Lower leg skin (tissue), 2 donors: ENCODE measurements around a stretch of chr3.

DNA sequence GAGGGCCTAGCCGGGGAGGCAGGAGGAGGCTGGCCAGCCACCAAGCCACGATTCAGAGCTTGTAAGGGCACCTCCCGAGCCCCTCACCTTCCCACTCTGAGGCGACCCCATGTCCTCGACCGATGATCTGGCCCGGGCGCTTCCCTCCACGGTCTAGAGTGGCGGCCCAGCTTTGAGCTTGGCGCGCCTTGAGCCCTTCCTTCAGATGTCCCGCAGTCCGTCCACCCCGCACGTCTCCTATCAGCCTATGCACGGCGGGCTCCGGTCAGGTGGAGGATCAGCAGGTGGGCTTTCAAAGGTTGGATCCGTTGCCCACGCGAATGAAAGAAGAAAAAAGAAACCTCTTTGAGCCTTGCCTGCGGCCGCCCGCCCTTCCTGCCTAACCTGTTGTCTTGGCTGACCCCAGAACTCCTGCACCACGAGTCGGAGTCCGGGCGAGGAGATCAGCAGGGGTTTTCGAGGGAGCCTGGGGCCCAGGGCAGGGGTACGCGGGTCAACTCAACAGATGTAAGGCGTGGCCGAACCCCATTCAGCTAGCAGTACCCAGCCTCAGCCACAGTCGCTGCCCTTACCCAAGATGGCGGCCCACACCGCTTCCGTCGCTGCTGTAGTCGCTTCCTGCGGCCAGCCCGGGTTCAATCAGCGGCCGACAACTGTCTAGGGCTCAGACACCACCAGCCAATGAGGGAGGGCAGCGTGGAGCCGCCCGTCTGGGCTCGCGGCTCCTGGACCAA, 470 bp upstream of the MANF start:
- PRO-cap: unidirectional peak, minus-strand start at position 386 of the sequence; bidirectional peak, plus-strand start outside the sequence, minus-strand start at position 570 of the sequence
- RAMPAGE, long total RNA, 2 experiments: no peak in any of the 2 experiments

- PRO-cap: no peak
- RAMPAGE, long total RNA, 2 experiments: no peak in any of the 2 experiments
Measured at GRCh38 chr3:51398240-51398725, 7.2 kb downstream of the RBM15B start.

GRCh38 chr3:51630505-51631048, 40.5 kb upstream of the TEX264 start:
- PRO-cap: no peak
- RAMPAGE, long total RNA, 2 experiments: no peak in any of the 2 experiments

- PRO-cap: no peak
- RAMPAGE, long total RNA, 2 experiments: no peak in any of the 2 experiments
Measured at GRCh38 chr3:51703189-51704247, 3.4 kb upstream of the GRM2 start.

DNA sequence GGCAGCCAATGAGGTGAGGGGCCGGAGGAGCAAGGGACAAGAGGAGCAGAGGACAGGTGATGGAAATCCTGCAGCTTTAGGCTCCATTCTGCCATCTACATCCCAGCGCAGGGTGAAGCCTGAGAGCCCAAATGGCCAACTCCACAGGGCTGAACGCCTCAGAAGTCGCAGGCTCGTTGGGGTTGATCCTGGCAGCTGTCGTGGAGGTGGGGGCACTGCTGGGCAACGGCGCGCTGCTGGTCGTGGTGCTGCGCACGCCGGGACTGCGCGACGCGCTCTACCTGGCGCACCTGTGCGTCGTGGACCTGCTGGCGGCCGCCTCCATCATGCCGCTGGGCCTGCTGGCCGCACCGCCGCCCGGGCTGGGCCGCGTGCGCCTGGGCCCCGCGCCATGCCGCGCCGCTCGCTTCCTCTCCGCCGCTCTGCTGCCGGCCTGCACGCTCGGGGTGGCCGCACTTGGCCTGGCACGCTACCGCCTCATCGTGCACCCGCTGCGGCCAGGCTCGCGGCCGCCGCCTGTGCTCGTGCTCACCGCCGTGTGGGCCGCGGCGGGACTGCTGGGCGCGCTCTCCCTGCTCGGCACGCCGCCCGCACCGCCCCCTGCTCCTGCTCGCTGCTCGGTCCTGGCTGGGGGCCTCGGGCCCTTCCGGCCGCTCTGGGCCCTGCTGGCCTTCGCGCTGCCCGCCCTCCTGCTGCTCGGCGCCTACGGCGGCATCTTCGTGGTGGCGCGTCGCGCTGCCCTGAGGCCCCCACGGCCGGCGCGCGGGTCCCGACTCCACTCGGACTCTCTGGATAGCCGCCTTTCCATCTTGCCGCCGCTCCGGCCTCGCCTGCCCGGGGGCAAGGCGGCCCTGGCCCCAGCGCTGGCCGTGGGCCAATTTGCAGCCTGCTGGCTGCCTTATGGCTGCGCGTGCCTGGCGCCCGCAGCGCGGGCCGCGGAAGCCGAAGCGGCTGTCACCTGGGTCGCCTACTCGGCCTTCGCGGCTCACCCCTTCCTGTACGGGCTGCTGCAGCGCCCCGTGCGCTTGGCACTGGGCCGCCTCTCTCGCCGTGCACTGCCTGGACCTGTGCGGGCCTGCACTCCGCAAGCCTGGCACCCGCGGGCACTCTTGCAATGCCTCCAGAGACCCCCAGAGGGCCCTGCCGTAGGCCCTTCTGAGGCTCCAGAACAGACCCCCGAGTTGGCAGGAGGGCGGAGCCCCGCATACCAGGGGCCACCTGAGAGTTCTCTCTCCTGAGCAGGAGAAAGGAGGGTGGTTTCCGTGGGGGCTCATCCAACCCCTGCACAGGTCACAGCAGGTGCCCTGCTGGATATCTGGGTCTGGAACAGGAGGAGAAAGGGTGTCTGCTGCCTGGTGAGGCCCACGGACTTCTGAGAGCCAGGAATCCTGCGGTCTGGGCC, 842 bp downstream of the GPR62 start:
- PRO-cap: no peak
- RAMPAGE, long total RNA, 2 experiments: no peak in any of the 2 experiments

DNA sequence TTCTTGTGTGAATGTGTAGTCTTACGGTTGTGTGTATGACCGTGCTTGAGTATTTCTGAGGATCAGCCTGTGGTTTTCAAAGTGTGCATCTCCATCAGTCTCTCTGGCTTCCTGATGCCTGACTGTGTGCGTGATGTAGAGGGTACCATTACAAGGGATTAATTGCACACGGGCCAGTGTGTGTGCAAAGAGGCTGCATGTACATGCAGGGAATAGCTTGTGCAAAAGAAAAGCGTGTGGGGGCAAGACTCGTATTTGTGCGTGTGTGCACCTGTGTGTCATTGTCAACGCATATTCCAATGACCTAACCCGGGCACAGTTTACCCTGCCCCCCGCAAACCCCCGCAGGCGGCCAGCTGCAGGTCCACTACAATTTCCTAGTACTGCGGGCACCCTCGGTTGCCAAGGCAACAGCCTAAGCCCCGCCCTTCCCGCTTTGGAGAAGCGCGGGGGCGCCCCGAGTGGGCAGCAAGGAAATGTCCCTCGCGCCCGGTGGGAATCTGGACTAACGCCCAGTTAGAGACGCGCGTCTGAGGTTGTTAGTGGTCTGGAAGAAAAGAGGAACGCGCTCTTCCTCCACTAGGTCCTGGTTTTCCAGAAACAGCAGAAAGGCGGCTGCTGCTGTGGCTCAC, 875 bp downstream of the ABHD14A start:
- PRO-cap: no peak
- RAMPAGE, long total RNA, 2 experiments: no peak in any of the 2 experiments

- PRO-cap: no peak
- RAMPAGE, long total RNA, 2 experiments: no peak in any of the 2 experiments
Measured at GRCh38 chr3:52024992-52025399, 29.3 kb upstream of the RPL29 start.

GRCh38 chr3:52045987-52047114, 10.0 kb downstream of the DUSP7 start:
- PRO-cap: bidirectional peak, plus-strand start at chr3:52046439, minus-strand start at chr3:52046319; bidirectional peak, plus-strand start at chr3:52046771, minus-strand start at chr3:52046647
- RAMPAGE, long total RNA, 2 experiments: no peak in any of the 2 experiments

DNA sequence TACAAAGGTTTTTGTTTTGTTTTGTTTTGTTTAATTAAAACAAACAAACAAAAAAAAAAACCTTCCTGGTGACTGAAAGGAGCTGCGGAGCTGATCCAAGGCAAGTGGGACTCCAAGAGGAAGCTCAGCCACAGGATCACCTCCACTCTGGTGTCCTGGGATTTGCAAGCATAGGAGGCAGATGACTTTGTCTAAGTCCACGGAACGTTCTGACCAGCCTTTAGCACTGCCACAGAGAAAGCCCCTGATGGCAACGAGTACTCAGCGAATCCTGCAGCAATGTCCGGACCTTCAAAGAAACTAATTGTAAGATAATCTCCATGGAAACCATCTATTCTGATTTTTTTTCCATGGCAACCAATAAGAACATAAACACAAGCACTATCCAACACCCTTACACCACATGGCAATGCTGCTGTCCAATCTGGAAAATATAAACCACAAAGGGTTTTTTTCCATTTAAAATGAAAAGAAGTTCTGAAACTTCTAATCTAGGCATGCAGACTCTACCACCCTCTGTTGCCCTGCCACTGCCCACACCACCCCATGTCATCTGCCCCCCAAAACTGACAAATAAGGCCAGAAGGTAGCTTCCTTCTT, 44.7 kb downstream of the POC1A start:
- PRO-cap: no peak
- RAMPAGE, long total RNA, 2 experiments: no peak in any of the 2 experiments

DNA sequence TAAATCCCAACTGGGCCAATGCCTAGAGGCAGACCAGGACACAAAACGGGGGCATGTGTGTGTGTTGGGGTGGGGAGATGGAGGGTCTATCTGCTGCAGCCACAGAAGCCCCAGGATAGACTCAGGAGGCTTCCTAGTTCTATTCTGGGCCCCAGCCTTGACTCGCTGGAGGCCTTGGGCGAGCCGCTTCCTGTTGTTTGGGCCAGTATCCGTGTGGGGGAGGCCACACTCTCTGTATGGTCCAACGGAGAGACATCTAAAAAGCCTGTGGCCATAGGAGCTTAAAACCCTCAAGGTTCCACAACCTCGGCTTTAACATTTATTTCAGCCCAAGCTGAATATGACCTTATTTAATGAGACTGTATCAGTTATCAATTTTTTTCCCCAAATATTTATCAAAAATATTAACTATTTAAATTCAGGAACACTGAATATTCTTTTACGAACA, 32.8 kb downstream of the POC1A start:
- PRO-cap: no peak
- RAMPAGE, long total RNA, 2 experiments: no peak in any of the 2 experiments

GRCh38 chr3:52154627-52155369, 575 bp upstream of the POC1A start:
- PRO-cap: bidirectional peak, plus-strand start at chr3:52154909, minus-strand start at chr3:52154706
- RAMPAGE, long total RNA, 2 experiments: no peak in any of the 2 experiments

DNA sequence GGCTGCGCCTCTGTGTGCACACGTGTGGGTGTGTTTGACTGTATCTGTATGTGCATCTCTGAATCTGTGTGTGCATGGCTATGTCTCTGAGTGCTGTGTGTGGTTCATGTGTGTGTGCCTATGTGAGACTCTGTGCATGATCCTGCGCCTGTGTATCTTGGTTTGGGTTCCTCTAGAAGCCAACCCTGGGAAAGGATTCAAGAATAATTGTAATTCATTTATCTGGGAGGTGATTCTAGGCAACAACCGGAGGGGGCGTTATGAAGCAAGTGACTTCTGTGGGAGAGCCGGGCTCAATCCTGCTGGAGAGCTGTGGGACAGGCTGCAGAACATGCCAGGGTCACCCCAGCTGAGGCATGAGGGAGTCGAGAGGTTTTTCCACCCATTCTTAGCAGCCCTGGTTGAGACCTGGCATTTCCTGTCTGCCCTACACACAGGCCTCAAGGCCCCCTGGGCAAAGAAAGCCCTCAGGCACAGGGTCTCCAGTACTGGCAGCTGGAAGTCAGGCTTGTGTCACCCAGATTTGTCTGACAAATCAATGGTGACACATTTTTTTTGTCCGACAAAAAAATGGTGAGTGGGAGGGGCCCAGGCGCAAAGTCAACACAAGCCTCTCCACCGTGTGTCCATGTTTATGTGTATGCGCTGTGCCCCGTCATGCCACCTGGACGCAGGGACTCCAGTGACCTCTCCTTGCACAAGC, 21.1 kb upstream of the ALAS1 start:
- PRO-cap: no peak
- RAMPAGE, long total RNA, 2 experiments: no peak in any of the 2 experiments

DNA sequence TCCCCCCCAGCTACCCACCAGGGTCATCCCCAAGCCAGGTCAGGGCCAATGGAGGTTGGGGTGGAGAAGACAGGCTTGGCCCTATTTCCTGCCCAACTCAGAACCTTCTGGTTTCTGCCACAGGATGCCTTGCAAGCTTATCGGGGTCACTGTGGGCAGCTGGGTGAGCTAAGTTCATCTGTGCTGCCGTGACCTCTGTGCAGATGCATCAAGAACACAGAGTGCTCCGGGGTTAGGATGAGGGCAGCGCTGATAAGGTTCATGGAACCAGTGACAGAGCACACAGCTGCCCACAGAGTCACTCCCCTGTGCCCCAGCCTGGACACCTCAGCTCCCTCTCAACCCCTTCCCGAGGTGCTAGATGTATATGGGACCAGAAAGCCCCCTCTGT, 15.8 kb upstream of the ALAS1 start:
- PRO-cap: no peak
- RAMPAGE, long total RNA, 2 experiments: no peak in any of the 2 experiments

DNA sequence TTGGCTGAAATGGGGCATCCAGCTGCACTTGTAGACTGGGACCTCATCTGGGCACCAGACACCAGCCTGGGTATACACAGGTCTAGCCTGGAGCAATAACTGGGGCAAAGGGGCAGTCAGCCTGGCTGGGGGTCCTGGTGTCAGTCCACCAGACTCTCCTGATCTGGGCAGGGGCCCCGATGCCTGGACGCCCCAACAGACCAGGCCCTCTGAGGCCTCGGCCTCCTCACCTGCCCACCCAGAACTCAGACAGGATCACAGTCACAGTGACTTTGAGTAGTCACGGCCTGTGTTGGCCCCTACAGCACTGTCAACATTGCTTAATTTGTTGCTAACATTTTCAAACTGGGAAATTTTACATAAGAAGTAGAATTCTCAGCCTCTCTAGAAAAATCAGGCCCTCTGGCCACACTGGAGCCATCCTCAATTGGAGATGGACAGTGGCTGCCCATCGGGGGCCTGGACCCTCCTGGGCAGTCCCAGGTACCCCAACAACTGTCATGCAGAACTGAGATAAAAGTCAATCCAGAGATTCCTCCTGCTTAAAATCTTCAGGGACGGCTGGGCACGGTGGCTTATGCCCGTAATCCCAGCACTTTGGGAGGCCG, 5.8 kb downstream of the TWF2 start:
- PRO-cap: no peak
- RAMPAGE, long total RNA, 2 experiments: no peak in any of the 2 experiments

- PRO-cap: no peak
- RAMPAGE, long total RNA, 2 experiments: no peak in any of the 2 experiments
Measured at GRCh38 chr3:52399989-52400662, 9.7 kb downstream of the BAP1 start.

- PRO-cap: no peak
- RAMPAGE, long total RNA, 2 experiments: no peak in any of the 2 experiments
Measured at GRCh38 chr3:52404975-52405725, 4.7 kb downstream of the BAP1 start.

DNA sequence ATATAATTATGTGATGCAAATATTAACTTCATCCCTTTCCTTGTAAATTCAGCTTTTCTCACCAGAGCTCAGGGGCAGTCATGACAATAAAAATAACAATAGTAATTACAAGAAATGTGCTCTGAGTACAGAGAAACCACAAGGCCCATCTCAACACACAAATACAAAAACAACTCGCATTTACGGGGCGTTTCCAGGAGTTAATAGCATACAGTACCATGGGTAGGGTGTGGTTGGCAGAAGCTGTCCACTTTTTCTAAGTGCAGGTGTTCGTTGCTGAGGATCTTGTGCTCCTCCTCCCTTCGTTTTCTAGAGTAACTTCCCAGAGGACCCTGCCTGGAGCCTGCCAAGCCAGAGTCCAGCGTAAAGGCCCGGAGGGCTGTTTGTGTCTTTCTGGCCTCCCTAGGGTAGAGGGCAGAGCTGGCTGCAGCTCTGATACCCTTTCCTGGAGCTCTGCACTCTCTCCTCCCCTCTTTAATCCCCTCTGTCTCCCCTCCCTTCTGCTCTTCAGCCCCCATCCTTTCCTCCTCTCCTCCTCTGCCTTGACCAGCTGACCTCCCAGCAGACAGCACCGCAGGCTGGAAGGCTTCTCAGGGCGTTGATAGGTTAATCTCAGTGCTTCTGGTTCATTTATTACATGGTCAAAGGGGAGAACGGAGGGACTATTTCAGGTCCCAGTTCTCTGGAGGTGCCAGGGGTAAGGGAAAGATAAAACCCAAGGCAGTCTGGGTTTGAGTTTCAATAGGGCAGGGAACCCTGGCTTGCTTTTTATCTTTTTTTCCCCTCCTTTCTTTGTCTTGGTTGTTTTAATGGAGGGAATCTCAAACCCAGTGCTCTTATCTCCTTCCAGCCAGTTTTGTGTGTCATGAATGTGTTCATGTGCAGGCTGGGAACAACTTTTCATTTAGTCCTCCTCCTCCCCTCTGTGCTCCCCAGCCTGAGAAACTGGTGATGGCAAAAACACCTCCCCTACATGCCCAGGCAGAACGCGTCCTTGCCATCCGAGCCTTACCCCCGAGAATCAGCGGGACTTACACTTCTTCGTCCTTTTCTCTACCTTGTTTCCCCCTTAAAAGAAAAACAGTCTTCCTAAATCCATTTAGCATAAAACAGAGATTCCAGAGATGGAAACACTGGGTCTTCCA, 11.2 kb downstream of the SEMA3G start:
- PRO-cap: no peak
- RAMPAGE, long total RNA, 2 experiments: no peak in any of the 2 experiments

GRCh38 chr3:52502437-52503083, 7.4 kb downstream of the STAB1 start:
- PRO-cap: no peak
- RAMPAGE, long total RNA, 2 experiments: no peak in any of the 2 experiments

- PRO-cap: no peak
- RAMPAGE, long total RNA, 2 experiments: no peak in any of the 2 experiments
Measured at GRCh38 chr3:52693038-52694082, 7.5 kb downstream of the GNL3 start.

DNA sequence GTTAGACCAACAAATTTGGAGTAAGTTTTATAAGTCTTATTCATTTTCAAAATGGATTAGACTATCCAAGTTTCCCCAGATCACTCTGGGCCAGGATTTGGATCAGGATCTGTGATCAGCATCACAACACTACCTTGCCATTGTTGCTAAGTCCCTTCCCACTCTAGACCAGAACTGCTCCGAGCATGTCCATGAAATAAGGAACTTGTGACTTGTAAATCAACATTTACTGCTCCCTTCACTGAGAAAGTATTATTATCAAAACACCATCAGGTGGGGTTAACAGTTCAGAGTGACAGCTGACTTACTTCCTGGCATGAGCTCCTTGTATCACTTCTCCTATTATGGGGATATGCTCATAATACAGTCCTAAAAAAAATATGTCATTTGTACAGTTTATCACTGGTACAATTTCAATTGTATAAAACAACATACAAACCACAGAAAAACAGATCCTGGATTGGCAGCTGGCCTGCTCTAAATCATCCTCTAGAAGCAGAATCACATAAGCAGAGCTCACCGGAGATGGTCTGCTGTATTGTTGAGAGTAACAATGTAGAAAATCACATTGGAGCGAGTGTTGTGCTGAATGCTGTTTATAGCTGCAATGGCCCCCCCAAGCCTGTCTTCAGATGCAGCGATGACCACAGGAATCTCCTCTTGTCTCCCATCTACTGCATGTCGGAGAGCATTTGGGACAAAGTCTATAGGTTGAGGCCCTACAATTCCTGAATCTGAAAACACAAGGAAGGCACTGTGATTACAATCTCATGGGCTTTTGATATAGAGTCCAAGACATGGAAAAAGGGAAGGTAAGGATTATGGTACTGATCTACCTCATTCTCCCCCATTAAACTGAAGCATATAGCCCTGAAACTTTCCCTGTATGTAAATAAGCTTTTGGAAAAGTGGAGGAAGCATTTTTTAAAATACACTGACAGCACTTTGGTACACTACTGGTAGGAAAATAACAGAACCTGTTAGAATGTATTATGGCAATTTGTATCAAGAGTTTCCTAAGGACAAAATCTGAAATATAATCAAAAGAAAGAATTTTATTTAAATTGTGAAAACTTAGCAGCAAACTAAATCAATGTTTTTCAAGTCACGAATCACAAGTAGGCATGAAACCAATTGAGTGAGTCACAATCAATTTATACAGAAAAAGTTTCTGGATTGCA, 8.0 kb downstream of the GLT8D1 start:
- PRO-cap: no peak
- RAMPAGE, long total RNA, 2 experiments: no peak in any of the 2 experiments